SK-N-DZ (cell line): Measurements from ENCODE around the genes LRRTM1 and CAPG.

DNA sequence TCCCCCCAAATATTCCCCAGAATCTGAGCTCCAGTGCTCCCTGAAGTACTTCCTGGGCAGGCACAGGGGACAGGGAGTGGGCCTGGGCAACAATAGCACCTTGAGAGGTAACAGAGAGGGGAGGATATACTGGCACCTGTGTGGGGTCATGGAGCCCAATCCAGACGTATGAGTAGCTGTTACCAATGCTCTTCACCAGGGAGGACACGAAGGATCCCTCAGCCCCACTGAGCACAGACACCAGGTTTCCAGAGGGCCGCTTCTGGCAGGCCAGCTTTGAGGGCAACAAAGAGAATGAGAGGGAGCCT, 1.4 kb downstream of the REG3A start:
RAMPAGE:
- cytosol, long total RNA, result no peak
- nucleus, long total RNA, result no peak

GRCh38 chr2:79482225-79482717, 30.6 kb upstream of the CTNNA2 start:
RAMPAGE:
- cytosol, long total RNA, result no peak
- nucleus, long total RNA, result no peak

DNA sequence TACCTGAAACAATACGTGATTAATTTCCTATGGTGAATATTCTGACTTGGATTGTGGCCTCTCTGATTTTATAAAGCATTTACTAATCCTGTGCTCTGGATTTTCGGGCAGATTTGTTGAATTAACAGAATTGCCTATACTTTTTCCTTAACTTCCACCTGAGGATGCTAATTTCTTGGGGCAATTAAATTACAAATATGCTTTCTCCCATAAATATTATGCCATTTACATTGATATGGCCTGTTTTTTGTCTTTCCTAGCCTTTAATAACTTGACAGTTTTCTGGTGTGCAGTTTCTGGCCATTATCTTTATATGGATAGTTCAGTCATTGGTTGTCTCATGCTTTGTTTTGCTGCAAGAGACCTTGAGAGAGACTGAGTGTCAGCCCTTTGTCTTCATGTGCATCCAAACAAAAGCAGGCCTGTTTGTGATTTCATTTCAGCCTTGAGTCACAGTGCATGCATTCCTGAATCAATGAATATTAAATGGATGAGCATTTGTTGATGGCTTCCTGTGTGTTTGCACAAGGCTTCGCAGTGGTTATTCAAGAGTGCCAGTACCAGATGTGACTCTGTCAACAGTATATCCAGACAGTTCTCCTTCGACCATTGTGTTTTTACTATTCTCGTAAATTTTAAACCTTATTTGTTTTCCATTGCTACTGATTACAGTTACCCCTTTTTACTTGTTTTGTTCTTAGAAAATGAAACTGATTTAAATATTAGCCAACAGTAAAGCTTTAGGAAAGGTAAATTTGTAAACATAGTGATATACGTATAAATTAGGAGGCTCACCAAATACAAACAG, 319.6 kb downstream of the CTNNA2 start:
RAMPAGE:
- cytosol, long total RNA, result no peak
- nucleus, long total RNA, result no peak

GRCh38 chr2:80304110-80304975, at the start of gene LRRTM1:
LRRTM1 (minus strand) TSS chr2:80304752.
RAMPAGE:
- cytosol, long total RNA, result no peak
- nucleus, long total RNA, result no peak

DNA sequence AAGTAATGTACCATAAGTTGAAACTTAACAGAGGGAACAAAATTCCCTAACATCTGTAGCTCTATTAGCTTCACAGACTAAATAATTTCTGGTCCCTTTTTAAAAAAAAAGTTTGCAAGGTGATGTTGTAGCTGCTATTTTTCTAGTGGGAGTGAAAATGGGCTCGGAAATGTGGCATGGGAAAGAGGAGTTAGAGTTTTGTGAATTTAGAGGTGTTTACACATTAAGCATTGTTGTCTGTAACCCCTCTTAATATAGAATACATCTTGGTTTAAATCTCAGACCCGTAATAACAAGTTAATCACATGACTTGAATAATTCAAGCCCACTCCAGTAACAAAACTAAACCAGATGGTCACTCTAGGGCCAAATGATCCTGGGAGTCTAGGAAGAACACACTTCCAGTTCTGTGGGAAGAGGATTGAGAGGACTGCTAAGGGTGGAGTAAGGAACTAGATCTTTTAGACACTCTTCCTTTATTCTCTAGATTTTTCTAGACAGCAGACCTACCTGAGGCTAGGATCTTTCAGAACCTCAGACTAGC, 1.9 kb downstream of the SUCLG1 start:
RAMPAGE:
- cytosol, long total RNA, result no peak
- nucleus, long total RNA, result no peak

RAMPAGE:
- cytosol, long total RNA, result no peak
- nucleus, long total RNA, result no peak
These were observed 10.9 kb downstream of the DNAH6 start for GRCh38 chr2:84527190-84527659.

GRCh38 chr2:84841433-84842190, 39.3 kb downstream of the TRABD2A start:
RAMPAGE:
- cytosol, long total RNA, result no peak
- nucleus, long total RNA, result no peak

RAMPAGE:
- cytosol, long total RNA, result no peak
- nucleus, long total RNA, result no peak
These were observed 1.2 kb downstream of the TRABD2A start for GRCh38 chr2:84879412-84880309.

RAMPAGE:
- cytosol, long total RNA, result no peak
- nucleus, long total RNA, result no peak
These were observed 1.7 kb downstream of the TMSB10 start for GRCh38 chr2:84906949-84907767.

DNA sequence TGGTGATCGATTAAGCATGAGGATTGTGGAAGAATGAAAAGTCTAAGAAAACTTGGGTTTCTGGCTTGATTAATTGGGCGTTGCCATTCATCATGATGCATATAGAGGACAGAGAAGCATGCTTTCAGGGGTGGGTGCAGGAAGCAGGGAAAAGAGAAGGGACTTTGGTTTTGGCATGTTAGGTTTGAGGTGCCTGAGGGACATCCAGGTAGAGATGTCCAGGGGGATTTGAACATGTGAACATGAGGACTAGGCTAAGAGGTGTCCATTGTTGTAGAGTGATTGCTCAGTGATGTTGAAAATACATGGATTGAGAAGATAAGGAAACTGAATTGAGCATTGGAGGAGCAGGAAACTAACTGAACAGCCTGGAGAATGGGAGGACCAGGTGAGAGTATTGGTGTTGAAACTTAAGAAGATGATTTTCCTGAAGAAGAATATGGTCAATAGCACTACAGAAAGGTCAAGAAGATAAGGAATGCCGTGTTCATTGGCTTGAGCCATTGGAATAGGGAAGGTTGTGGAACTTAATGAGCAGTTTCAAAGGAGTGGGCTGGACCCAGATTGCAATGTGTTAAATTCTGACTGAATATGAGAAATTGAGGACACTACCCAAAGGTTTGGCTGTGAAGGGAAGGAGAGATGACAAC, 18.8 kb downstream of the KCMF1 start:
RAMPAGE:
- cytosol, long total RNA, result no peak
- nucleus, long total RNA, result no peak

DNA sequence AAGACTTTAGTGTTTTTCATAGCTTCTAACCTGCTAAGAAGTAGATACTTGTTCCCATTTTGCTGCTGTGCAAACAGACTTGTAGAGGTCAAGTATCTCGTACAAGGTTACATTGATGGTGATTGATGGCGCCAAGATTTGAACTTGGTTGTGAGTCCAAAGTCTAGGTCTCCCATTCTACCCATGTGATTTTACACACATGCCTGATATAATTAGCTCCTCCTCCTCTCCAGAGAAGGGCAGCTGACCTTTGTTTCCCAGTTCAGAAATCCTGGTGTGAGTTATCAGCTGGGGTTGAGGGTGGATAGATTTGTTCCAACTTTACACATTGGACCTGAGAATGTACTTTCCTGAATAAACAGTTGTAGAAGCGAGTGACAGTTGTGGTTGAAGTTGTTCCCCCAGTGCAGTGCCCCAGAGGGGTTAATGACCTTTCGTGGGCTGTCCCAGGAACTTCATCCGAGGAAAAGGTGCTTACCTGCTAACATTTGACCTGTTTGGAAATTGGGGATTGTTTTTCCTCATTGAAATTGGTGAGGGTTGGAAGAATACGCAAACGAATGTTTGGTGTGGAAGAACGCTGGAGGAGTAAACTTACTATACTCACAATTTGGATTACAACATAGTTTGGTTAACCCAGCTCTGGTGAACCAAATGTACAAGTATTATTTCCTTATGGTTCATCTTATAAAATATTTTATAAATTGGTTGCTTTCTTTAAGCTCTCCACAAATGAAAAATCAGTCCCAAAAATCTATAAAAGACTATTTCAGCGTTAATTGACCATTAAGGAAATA, 10.5 kb downstream of the TCF7L1 start:
RAMPAGE:
- cytosol, long total RNA, result no peak
- nucleus, long total RNA, result no peak

RAMPAGE:
- cytosol, long total RNA, result no peak
- nucleus, long total RNA, result no peak
These were observed 82.3 kb downstream of the TCF7L1 start for GRCh38 chr2:85215340-85216006.

DNA sequence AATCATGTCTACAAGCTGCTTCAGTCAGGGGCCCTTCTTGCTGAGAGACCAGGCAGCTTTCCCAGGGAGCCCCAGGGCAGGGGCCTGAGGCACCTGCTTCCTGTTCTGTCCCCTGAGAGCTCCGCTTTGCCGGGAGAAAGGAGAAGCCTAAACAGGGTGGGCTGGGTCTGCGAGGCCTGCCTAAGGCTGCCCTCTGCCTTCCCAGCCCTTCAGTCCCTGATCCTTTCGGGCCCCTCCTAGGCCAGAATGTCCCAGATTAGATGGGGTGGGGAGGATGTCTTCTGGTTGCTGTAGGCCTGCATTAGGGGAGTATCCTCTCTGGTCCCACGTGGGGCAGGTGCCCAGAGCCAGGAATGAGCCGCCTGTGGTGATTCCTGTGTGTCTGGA, 72.3 kb downstream of the TGOLN2 start:
RAMPAGE:
- cytosol, long total RNA, result no peak
- nucleus, long total RNA, result no peak

RAMPAGE:
- cytosol, long total RNA, result no peak
- nucleus, long total RNA, result no peak
These were observed 39.6 kb downstream of the TGOLN2 start for GRCh38 chr2:85288001-85288823.

GRCh38 chr2:85308843-85309517, 18.8 kb downstream of the TGOLN2 start:
RAMPAGE:
- cytosol, long total RNA, result no peak
- nucleus, long total RNA, result no peak

RAMPAGE:
- cytosol, long total RNA, result no peak
- nucleus, long total RNA, result no peak
These were observed 11.9 kb downstream of the TGOLN2 start for GRCh38 chr2:85315838-85316348.

GRCh38 chr2:85325355-85325820, 2.4 kb downstream of the TGOLN2 start:
RAMPAGE:
- cytosol, long total RNA, result no peak
- nucleus, long total RNA, result no peak

DNA sequence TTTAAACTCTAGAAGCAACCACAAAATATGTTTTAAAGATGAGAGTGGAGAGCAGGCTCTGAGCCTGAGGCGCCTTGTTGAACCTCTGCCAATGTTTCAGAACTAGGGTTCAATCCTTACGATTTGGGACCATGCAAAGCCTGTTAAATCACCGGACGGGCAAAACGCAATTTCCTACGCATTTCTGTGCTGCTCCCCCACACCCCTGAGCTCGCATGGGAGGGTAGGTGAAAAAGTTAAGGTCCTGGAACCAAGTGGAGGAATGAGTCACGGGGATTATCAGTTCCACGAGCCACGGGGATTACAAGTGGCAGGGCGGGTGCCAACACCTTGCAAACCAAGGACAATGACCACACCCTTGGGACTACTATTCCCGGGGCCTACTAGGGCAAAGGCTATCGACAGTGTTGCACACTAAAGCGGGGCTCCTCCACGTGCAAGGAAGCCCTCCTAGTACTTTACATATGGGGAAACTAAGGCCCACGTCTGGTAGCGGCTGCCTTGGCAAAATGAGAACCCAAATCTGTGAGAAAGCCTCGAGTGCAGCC, 492 bp downstream of the RETSAT start:
RAMPAGE:
- cytosol, long total RNA, result no peak
- nucleus, long total RNA, result no peak

DNA sequence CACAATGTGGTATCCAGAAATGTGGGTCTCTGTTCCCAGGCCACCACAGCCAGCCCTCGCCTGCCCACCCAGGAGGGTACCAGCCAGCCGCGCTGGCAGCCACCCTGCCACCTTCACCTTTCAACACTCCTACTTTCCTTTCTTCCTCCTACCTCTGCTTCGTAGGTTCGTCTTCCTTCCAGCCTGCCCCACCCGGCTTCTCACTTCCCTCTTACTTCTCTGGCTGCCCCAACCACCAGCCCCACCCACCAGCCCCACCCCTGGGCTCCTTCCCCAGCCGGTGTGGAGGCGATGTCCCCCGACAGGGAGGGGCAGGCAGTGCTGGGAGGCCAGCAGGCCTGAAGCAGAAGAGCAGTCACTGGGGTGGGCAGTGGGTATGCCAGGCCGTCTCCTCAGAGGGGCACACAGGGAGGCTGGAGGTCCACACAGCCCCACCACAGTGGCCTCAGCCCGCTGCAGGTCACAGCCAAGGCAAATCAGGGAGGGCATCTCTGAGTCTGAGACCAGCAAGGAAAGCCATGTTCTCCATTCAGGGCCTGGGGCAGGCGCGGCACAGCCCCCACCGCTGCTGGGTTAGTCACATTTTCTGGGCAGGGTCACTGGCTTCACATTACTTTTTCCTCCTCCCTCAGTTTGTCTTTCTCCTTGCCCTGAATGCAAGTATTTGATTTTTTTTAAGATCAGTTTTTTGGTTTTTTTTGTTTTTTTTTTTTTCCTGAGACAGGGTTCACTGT, at the start of gene CAPG:
TSS of gene CAPG (minus strand) at position 202 of the 734 bp plus-strand sequence.
RAMPAGE:
- cytosol, long total RNA, result no peak
- nucleus, long total RNA, result no peak

DNA sequence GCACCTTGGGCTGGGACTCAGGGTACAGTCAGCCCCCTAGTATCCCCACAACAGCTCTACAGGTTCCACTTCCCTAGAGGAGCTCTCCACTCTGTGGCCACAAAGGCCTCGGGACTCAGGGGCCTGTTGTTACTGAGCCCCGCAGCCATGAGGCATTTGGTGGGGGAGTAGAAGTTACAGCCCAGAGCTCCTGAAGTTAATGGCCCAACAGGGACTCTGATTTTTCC, 19.9 kb downstream of the SH2D6 start:
RAMPAGE:
- cytosol, long total RNA, result no peak
- nucleus, long total RNA, result no peak